Stomach (tissue), 7 donors: ENCODE measurements around a stretch of chr22.

GRCh38 chr22:42879706-42879936 lies 22.5 kb upstream of the ARFGAP3 start:
- PRO-cap, result no peak
- RAMPAGE, long total RNA, 5 experiments, result no peak in any of the 5 experiments
- RRBS, result no CpG with 5 or more reads among the region's 4 CpGs

- PRO-cap, result no peak
- RAMPAGE, long total RNA, 5 experiments, result no peak in any of the 5 experiments
- RRBS, result no CpG with 5 or more reads among the region's 8 CpGs
Measured at GRCh38 chr22:42888014-42888647, 31.1 kb upstream of the ARFGAP3 start.

- PRO-cap, result no peak
- RAMPAGE, long total RNA, 5 experiments, result no peak in any of the 5 experiments
- RRBS, result no CpG with 5 or more reads among the region's 13 CpGs
Measured at GRCh38 chr22:42889119-42889886, 32.2 kb upstream of the ARFGAP3 start.

DNA sequence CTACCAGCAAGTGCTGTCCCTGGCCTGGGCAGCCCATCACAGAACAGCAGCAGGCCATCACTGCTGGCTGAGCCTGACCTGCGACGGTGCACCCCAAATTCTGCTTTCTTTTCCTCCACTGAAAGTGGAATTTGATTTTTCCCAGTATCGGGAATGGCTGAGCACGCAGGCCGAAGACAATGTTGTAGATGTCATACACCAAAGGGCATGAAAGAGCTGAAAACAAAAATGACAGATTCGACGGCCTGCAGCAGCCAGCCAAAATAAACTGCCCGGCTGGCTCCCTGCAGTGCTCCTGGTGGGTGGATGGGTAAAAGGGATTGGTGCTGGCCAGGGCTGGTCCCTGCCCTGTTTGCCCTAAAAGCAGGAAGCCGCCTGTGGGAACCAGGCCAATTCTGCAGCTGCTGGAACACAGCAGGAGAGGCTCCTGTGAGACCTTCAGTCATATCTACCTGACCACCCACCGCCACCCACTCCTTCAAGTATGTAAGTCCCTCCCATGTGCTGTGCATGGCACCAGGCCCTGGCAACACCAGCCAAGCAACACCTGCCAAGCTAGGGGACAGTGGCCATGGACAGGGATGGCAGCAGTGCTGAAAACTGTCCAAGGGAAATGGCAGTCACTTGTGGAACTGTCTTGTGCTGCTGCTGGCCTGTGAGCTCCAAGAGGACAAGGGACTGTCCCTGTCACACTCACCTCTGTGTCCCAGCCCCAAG lies 48.6 kb upstream of the ARFGAP3 start:
- PRO-cap, result no peak
- RAMPAGE, long total RNA, 5 experiments, result no peak in any of the 5 experiments
- RRBS, result no CpG with 5 or more reads among the region's 10 CpGs

DNA sequence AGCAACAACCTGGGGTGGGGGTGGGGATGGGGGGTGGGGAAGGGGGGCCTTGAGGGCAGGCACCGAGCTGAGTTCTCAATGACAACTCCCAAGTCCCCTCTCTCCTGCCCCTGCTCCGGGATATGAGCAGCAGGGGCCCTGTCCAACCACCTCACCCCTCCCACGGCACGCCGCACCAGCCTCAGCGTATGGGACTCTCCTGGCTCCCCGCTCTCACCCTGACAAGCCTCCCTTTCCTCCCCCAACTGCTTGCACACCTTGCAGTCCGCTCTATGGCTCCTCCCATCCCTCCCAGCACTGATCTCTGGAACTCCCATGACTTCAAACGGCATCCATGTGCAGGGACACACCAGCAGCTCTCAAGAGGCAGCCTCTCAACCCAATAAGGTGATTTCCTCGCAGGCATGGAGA lies 59.3 kb upstream of the ARFGAP3 start:
- PRO-cap, result bidirectional peak, plus-strand start at position 324 of the sequence, minus-strand start at position 247 of the sequence
- RAMPAGE, long total RNA, 5 experiments, result no peak in any of the 5 experiments
- RRBS, result no CpG with 5 or more reads among the region's 10 CpGs

GRCh38 chr22:42970844-42971052 lies 44.2 kb downstream of the PACSIN2 start:
- PRO-cap, result no peak
- RAMPAGE, long total RNA, 5 experiments, result no peak in any of the 5 experiments
- RRBS, result no CpG with 5 or more reads among the region's 5 CpGs

DNA sequence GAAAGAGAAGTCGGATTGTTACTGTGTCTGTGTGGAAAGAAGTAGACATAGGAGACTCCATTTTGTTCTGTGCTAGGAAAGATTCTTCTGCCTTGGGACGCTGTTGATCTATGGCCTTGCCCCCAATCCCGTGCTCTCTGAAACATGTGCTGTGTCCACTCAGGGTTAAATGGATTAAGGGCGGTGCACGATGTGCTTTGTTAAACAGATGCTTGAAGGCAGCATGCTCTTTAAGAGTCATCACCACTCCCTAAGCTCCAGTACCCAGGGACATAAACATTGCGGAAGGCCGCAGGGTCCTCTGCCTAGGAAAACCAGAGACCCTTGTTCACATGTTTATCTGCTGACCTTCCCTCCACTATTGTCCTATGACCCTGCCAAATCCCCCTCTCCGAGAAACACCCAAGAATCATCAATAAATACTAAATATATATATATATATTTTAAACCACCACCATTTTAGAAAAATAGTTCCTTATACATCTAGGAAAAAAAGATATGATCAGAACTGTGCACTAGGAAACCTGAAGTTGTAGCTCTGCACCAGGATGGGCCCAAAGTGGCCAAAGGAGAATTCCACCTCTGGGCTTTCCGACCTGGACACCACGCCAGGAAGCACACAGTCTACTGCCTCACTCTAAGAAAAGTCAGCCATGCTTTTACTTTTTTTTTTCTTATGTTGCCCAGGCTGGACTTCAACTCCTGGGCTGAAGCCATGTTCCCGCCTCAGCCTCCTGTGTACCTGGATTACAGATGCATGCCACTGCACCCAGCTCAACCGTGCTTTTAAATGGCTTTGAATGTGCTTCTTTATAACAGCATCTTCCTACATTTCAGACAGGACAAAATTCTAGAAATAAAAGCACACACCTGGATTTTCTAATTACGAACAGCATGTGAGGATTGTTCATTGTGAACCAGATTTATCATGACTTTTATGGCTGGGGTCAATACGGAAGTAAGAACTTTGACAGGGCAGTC lies 42.6 kb downstream of the PACSIN2 start:
- PRO-cap, result no peak
- RAMPAGE, long total RNA, 5 experiments, result no peak in any of the 5 experiments
- RRBS, result no CpG with 5 or more reads among the region's 14 CpGs

DNA sequence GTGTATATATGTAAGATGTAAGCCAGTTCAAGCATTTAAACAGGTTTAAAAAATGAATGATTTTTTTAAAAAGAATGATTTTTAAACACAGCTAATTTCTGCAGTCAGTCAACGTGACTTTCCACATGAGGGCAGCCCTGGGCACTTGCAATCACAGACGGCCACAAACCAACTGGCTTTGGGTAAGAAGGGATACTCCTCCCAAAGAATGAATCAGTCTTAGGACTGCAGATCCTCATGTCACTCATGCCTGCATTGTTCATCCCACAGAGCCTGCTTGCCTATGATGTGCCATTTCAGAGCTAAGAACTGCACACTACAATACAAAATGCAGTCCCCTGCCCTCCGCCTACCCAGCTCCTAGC lies 24.9 kb downstream of the PACSIN2 start:
- PRO-cap, result no peak
- RAMPAGE, long total RNA, 5 experiments, result no peak in any of the 5 experiments
- RRBS, result no CpG with 5 or more reads among the region's 3 CpGs

- PRO-cap, result unidirectional peak, plus-strand start at chr22:43013886
- RAMPAGE, long total RNA, 5 experiments, result no peak in any of the 5 experiments
- RRBS, result no CpG with 5 or more reads among the region's 7 CpGs
Measured at GRCh38 chr22:43013667-43014006, 1.3 kb downstream of the PACSIN2 start.

- PRO-cap, result no peak
- RAMPAGE, long total RNA, 5 experiments, result no peak in any of the 5 experiments
- RRBS, result 22% methylated on average over 9 of the region's 14 CpGs
Measured at GRCh38 chr22:43128143-43128597, 15.0 kb downstream of the MCAT start.

- PRO-cap, result no peak
- RAMPAGE, long total RNA, 5 experiments, result no peak in any of the 5 experiments
- RRBS, result no CpG with 5 or more reads among the region's 27 CpGs
Measured at GRCh38 chr22:43162478-43163393, 11.4 kb downstream of the TSPO start.

DNA sequence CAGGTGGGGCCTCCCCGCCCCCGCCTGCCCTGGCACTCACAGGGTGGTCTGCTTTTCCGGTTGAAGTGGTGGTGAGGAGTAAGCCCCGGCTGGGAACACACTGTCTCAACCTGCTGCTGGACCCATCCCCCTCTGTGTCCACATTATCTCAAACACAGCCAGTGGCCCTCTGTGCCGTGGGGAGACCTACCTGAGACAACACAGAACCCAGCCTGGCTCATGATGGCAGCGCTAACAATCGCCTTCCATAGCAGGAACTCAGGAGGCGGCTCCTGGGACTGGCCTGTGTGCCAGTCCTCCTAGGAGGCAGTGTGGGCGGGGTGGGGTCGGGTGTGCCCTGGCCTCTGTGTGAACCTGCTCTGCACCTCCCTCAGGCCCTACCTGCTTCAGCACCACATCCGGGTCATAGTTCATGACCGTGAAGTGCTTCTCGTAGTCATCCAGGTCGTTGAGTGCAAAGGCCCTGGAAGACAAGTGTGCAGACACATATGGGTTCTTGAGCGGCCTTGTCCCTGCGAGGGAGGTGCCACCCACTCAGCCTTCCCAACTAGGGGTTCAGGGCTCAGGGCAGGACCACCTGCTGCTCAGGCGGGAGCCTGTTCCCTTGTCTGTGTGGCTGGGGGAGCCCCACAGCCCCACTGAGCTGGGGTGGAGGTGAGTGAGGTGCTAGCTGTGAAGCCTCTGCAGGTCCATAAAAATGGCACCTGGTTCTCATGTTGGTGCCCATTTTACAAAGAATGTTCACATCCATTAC lies 15.3 kb downstream of the TTLL12 start:
- PRO-cap, result unidirectional peak, minus-strand start at position 260 of the sequence
- RAMPAGE, long total RNA, 5 experiments, result start-site peak on the minus strand in 2 of 5 experiments, centred at positions 255 to 267 of the sequence, 6 to 44 reads per replicate
- RRBS, result 36% methylated on average over 3 of the region's 17 CpGs

DNA sequence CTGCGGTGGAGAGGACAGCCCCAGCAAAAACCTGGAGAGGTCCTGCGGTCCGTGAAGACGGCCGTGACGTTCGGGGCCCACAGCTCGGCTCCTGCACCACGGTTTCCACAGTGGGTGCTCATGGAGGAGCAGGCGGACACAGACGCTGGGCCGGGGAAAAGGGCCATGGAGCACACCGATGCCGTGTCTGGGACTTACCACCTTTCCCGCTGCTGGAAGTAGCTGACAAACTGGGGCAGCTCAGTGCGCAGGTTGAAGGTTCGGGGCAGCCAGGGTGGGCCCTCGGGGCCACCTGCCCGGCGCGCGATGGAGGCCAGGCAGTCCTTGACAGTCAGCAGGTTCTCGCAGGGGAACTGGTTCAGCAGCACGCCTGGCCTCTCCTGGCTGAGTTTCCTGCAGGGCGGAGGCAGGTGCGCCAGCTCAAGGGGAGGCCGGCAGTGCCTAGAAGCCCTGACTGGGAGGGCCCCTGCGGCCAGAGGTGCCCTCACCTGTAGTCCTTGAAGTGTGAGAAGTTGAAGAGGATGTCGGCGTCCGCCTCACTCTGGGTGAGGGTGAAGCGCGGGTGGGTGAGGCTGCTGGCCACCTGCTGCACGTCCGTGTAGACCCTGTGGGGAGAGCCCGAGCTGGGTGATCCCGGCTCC lies 12.8 kb downstream of the TTLL12 start:
- PRO-cap, result no peak
- RAMPAGE, long total RNA, 5 experiments, result start-site peak on the minus strand in 3 of 5 experiments, centred at positions 315 to 540 of the sequence, 16 to 50 reads per replicate
- RRBS, result 96% methylated on average over 1 of the region's 37 CpGs

DNA sequence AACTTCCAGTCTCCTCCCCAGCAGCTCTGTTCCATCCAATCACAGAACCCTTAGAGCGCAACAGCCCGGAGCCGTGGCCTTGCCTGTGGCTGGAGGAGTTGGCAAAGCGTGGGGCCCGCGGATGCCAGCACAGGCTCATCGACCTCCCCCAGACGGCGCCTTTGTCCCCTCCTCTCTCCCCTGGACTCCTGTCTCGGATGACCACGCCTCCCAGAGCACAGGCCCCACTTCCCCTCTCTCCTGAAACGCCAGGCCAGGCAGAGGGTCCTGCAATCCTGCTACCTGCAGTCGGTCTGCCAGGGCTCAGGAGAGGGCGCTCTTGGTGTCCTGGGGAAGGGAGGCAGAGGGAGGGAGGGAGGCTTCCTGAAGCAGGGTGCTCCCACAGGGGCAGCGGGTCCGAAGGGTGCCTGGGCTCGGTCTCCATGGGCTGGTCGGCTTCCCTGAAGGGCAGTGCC lies 16.5 kb upstream of the TTLL12 start:
- PRO-cap, result no peak
- RAMPAGE, long total RNA, 5 experiments, result no peak in any of the 5 experiments
- RRBS, result no CpG with 5 or more reads among the region's 18 CpGs

GRCh38 chr22:43213855-43214336 lies 27.0 kb upstream of the TTLL12 start:
- PRO-cap, result no peak
- RAMPAGE, long total RNA, 5 experiments, result start-site peak on the minus strand in 1 of 5 experiments, at chr22:43214096-43214275 at its widest, 10 reads per replicate
- RRBS, result no CpG with 5 or more reads among the region's 17 CpGs

DNA sequence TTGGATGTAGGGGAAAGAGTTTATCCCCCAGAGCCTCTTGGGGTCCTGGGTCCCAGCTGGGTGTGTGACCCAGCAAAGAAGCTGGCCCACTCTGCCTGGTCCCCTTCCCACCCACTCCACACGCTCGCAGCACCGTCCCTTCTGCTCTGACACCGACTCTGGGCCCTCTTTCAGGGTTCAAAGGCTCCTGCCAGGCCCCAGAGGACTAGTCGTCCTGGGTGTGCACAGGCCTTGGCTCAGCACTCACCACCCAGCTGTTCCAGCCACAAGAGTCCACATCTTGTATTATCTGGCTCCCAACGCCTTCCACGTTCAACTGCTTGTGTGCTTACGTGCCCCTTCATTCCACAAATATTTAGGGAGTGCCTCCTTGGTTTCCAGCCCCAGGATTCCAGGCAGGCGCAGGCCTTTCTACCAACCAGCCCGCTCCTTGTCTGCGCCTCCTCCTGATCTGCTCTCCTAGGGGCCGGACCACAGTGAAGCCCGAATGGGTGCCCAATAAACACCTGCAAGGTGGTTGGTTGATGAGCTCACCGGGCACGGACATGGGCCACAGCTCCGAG lies 70.9 kb downstream of the SCUBE1 start:
- PRO-cap, result no peak
- RAMPAGE, long total RNA, 5 experiments, result no peak in any of the 5 experiments
- RRBS, result 47% methylated on average over 3 of the region's 16 CpGs

GRCh38 chr22:43319676-43320284 lies 23.4 kb downstream of the SCUBE1 start:
- PRO-cap, result no peak
- RAMPAGE, long total RNA, 5 experiments, result no peak in any of the 5 experiments
- RRBS, result 50% methylated on average over 1 of the region's 9 CpGs

DNA sequence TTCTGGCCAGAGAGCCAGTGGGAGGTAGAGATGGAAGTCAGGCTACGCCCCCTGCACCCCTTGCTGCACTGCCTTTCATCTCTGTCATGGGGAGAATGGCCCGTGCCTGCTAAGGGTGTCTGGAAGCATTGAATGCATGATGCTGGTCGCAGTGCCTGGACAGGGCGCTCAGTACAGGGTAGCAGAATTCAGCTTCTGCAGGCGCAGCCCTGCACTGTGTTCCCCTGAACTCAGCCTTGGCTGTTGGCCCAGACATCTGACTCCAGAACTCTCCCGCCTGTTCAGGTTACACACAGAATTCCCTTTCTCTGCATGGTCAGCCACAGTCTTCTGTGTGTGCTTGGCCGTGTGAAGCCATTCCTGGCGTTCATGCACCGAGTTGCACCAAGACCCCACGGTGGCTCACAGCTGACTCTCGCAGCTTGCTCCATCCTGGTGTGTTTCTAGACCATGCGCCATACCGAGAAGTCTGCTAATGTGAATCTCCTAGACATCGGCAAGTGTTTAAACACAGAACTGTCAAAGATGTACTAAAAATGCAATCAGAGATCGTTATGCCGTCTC lies 55.4 kb downstream of the MPPED1 start:
- PRO-cap, result no peak
- RAMPAGE, long total RNA, 5 experiments, result no peak in any of the 5 experiments
- RRBS, result no CpG with 5 or more reads among the region's 16 CpGs

DNA sequence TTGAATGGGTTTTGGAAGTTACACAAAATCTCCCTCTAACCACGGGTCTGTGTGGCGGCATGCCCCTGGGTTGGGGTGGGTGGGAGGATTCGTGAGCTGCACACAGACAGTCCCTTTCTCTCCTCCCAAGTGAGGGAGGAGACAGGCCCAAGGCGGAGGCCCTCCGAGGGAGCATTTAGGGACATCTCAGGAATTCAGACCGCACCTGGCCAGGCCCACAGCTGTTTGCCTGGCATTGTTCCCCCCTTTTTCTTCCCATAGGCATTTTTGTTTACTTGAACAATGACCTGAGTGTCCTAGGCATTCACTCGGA lies 94.1 kb downstream of the MPPED1 start:
- PRO-cap, result no peak
- RAMPAGE, long total RNA, 5 experiments, result no peak in any of the 5 experiments
- RRBS, result no CpG with 5 or more reads among the region's 7 CpGs

DNA sequence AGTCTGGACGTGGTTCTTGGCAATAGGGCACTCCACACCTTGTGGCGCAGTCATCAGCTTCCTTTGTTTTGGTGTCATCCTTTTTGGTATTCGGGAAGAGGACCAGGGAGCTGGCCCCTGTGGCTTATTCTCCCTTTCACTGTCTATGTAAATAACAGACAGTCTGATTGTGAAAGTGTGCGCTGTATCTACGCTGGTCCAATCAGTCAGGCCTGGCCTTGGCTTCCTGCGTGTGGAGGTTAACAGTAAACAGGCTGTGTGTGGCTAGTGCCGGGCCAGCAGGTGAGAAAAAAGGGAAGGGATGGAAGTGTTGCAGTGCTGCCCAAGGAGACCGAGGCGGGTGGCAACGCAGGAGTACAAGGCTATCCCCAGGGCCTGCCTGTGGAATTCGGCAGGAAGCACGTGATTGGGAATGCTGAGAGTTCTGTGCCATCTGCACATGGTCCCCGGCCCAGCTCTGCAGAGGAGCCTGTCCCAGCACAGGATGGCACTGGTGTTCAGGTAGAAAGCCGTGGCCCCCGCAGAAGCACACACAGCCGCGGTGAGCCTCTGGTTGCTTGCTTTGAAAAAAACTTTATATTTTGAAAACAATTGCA lies 174.7 kb downstream of the EFCAB6 start:
- PRO-cap, result no peak
- RAMPAGE, long total RNA, 5 experiments, result no peak in any of the 5 experiments
- RRBS, result no CpG with 5 or more reads among the region's 17 CpGs